Measurements from ENCODE around the genes PPP1R26 and PIERCE1.

GRCh38 chr9:134895848-134896700 lies 15.5 kb downstream of the FCN2 start:
- PRO-cap, result no peak

- PRO-cap, result no peak
Measured at GRCh38 chr9:135089037-135089617, 1.7 kb downstream of the OLFM1 start.

DNA sequence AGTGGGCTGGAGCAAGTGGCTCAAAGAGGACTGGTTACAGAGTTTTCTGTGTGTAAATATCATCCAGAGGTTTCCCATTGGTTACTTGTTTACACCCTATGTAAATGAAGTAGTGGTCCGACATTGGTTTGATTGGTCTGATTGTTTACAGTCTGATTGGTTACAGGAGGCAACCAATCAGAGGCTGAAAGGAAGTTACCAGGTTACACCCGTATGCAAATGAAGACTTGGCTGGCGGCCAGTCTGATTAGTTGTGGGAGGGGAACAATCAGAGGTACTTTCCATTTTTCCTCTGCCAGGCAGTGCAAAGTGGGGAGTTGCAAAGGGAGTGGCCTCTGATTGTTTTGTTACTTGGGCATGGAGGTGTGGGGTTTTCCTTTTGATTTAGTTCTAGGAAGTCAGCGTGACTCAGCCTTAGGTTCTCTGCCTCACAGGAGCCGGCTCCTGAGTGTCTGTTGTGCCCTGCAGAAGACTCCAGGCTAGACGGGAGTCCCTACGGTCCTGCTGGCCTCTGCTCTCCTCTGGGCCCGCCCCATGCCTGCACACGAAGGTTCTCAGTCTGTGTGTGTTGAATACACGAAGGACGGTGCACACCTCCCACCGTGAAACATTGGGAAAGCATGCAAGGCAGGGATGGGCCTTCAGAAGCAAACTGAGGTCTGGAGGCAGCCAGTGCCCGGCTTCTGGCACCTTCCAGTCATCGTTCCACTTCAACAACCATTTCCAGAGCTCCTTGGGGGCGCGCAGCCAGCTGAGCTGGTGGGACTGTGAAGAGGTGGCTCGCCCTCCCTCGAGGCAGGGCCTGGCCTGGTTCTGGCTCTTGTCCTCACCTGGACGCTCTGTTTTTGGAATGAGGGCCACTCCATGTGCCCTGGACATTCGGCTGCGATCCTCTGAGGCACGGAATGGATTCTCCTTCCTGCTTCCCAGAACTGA lies 43.0 kb downstream of the OLFM1 start:
- PRO-cap, result no peak

DNA sequence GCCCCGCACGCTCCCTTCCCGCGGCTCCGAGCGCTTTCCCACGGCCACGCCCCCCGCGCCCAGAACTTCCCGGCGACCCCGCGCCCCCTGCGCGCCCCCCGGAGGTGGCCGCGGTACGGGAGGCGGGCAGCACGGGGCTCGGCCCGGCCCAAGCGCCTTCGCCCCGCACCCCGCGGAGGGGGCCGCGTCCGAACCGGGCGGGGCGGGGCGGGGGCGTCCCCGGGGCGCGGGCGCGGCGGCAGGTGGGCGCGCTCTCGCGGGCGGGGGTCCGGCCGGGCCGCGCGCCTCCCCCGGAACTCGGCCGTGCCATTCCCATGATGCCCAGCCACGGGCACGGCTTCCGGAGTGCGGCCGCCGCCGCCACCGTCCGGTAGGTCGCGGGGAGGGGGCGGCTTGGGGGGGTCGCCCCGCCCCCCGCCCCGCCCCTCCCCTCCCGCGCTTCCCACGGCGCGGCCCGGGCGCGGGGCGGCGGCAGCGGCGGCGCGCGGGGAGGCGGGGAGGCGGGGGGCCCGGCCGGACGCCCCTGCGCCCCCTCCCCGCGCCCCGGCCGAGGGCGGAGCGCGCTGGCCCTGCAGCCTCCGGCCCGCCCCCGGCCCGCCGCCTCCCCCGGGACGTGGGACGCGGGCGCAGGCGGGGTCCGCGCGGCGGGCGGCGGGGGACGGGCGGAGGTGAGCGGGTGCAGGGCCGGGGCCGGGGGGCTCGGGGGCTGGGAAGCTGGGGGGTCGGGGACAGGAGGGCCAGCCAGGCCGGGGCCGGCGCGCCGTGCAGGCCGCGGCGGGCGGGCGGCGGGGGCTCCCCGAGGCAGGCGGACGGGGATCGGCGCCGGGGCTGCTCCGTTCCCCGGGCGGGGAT lies at the start of gene PPP1R26:
TSS of gene PPP1R26 (plus strand) at position 428 of the 852 bp plus-strand sequence.
- PRO-cap, result no peak

- PRO-cap, result no peak
Measured at GRCh38 chr9:135485927-135486526, 6.4 kb downstream of the PPP1R26 start.

GRCh38 chr9:135499254-135500221 lies at the start of gene PIERCE1:
Gene PIERCE1, minus strand, starts transcription at chr9:135499869.
- PRO-cap, result bidirectional peak, plus-strand start at chr9:135499940, minus-strand start at chr9:135499854

GRCh38 chr9:135908652-135909328 lies 1.4 kb upstream of the CAMSAP1 start:
- PRO-cap, result no peak

DNA sequence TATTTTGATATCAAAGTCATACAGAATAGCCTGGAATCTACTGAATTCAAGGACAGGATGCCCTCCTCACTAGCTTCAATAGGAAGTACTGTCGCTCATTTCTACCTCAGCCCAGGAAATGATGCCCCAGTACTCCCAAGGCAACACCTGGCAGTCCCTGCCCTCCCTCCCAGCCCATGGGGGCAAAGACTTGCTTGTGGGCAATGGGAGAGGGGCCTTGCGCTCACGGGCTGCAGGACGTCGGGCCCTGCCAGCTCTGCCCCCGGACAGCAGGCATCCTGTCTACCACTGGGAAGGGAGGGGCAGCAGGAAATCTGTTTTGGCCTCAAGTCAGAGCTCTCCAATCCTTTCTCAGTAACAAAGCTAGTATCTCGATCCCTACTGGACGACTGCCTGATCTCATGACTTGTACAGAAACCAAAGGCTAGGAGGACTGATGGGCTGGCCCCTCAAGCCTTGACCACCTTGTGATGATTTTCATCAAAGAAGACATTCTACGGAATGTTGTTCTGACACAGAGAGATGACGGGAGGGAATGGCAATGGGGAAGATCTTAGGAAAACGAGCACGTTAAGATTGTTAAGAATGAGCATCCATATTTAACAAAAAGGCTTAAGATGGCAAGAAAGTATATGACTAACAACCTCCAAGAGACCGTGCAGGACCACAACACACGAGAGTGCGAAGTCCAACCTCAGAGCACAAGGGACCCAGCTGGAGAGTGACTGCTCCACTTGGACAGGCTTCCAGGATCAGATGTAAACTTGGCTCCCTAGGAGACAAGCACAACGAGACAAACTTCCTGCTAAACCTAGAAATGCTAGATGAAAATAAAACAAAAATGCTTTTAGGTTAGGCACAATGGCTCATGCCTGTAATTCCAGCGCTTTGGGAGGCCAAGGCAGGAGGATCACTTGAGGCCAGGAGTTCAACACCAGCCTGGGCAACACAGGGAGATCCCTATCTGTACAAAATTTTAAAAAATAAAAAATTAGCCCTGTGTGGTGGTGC lies 19.4 kb downstream of the UBAC1 start:
- PRO-cap, result no peak

GRCh38 chr9:135946810-135947487 lies 14.2 kb downstream of the UBAC1 start:
- PRO-cap, result no peak

- PRO-cap, result no peak
Measured at GRCh38 chr9:135954475-135955522, 6.4 kb downstream of the UBAC1 start.

- PRO-cap, result no peak
Measured at GRCh38 chr9:135959606-135960564, 1.3 kb downstream of the UBAC1 start.

- PRO-cap, result bidirectional peak, plus-strand start at chr9:136118495, minus-strand start at chr9:136118414
Measured at GRCh38 chr9:136118036-136118743, 485 bp downstream of the TMEM250 start.

DNA sequence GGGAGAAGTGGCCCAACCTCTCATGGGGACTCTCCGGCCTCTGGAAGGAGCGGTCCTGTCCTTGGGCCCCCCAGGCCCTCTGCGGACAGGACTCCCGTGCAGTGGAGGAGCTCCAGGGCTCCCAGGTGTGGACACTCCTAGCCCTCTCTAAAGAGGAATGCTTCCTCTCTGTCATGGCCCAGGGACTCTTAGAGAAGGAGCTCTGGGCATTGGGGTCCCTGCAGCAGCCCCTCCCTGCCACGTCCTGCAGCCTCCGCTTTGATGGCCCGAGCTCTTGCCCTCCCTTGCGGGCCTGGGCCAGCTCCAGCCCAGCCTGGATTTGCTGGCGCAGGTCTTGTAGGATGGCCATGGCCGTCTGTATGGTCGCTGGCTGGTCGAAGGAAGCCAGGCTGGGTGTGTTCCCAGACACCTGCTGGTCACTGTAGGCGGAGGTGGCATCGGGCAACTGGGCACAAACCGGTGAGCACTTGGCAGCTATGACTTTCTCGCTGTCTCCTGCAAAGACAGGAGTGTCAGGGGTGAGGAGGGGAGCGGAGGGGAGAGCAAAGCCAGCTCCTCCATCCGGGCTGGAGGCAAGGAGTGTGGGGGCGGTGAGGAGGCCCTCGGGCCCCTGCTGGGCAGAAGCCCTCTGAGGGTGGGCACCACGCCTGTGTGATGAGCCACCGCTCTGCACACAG lies 12.6 kb downstream of the CCDC187 start:
- PRO-cap, result no peak

GRCh38 chr9:136316983-136317539 lies 10.3 kb upstream of the GPSM1 start:
- PRO-cap, result no peak

DNA sequence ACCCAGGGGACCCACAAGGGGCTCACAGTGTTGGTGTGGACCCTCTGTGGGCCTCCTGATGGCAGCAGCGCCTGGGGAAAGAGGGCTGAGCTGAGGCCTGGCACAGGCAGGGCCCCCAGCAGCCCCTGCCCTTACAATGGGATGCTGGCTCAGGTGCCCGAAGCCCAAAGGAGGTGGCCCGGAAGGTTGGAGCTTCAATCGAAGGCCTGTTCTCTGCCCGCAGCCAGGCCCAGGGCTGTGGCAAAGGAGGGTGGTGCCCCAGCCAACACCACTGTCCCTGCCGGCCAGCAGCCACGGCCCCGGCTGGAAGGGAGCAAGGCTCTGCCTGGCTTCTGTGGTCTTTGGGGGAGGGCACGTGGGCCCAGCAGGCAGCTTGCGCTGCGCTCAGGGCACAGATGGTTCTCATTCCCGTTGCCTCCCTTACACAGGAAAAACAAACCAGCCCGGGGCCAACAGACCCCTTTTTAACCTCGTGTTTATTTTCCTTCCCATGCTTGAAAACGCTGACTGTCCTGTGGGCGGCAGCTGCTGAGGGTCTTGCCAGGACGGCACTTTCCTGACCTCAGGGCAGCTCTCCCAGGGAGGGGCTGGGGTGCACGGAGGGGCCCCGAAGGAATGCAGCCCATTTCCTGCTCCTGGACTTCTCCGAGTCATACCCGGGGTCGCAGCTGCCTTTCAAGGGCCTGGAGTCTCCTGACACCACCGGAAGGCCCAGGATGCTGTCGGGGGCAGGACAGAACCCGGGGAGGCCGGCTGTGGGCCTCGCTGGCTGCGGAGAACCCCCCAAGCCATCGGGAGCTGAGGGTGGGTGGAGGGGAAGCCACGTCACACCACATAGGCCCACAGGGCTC lies 1.2 kb upstream of the GPSM1 start:
- PRO-cap, result bidirectional peak, plus-strand start at position 423 of the sequence, minus-strand start at position 404 of the sequence

DNA sequence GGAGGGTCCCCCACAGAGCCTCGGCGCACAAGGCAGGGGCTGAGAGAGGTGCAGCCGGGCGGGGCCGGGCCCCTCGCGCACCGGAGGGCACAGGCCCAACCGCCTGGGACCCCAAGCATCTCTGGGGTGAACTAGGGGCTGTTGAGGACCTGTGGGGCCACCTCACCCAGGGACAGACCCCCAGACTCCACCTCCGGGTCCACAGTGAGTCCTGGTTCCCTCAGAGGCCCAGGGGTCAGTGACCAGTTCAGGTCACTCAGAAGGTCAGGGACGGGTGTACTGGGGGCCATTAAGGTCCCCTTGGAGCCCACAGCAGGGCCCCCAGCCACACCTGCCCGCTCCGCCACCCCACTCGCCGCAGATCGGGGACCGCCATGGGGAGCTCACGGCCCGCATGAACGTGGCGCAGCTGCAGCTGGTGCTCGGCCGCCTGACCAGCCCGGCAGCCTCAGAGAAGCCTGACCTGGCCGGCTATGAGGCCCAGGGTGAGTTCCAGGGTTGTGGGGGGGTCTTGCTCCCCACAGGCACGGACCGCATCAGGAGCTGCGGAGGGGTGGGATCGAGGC lies 13.3 kb downstream of the GPSM1 start:
- PRO-cap, result no peak

DNA sequence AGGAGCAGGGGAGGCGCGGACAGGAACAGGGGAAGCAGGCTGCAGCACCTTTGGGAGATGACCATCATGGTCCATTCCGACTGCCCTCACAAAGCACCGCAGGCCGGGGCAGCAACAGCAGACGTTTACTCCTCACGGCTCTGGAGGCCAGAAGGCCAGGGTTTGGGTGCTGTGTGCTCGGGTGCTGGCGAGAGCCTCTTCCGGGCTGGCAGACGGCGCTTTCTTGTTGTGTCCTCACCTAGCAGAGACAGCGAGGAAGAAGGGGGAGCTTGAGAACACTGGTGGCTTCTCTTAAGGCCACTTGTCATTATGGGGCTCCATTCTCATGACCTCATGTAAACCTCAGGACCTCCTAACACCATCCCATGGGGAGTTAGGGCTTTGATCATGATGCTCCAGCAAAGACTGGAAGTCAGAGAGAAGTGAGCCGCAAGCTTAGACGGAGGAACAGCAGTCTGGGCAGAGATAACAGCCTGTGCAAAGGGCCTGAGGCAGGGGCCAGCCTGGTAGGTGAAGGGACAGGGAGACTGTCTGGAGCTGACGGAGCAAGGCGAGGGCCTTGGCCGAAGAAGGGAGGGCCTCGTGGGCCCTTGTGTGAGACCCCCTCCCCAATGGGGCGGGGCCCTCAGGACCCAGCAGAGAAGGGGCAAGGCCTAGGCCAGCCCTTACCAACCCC lies 17.0 kb downstream of the GPSM1 start:
- PRO-cap, result no peak

GRCh38 chr9:136352531-136353428 lies 10.8 kb downstream of the DNLZ start:
- PRO-cap, result no peak

DNA sequence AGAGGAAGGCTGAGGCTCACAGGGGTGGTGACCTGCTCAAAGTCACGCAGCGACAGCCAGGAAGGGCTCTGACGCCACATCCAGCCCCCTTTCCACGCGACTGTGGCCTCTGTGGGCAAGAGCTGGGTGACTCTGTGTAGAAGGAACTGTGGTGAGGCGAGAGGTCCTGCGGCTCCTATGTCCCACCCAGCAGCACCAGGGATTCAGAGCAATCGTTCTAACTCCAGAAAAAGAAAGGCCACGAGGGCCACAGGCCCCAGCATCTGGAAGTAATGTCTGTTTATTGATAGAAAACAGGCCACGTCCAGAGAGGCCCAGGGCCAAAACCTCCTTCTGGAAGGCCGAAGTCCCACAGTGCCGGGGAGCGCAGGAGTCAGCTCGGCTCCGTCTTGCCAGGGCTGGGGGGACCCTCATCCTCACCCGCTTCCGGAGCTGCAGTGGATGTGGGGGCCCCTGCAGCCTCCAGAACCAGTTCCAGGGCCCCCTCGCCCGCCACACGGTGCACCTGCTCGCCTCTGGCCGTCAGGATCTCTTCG lies 1.8 kb downstream of the DNLZ start:
- PRO-cap, result no peak

GRCh38 chr9:136391909-136392405 lies 8.0 kb downstream of the SNAPC4 start:
- PRO-cap, result no peak

Data from REH cell (cell line).